SK-MEL-5 (cell line): ENCODE measurements around a stretch of chr10.

DNA sequence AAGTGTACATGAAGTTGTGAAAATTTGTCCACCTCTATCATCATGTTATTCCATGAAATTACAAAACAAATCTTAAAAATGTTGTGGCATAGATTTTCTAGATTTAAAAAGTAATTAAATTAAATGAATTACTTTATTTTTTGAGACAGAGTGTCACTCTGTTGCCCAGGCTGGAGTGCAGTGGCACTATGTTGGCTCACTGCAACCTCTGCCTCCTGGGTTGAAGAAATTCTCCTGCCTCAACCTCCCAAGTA lies 4.7 kb downstream of the VIM start:
RAMPAGE:
- cytosol, long total RNA, result no peak
- long total RNA, result no peak
- nucleus, long total RNA, result no peak

DNA sequence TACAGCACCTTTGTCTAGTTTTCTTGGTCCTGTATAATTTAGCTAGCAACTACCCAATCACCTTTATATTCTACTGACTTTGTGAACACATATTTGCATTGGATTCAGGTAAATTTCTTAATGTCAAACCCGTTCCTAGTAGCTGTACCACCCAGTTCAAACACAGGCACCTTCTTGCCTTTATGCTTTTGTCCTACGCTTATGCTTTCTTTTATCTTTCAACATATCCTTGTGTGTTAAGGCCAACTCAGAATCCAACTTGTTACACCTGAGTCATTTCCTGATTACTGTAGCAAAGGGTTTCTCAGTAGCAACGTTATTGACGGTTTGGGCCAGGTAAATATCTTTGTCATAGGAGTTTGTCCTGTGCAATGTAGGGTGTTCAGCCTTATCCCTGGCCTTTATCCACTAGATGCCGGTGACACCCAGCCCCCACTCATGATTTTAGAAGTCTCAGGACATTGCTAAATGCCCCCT lies 2.0 kb downstream of the STAM start:
RAMPAGE:
- cytosol, long total RNA, result no peak
- long total RNA, result no peak
- nucleus, long total RNA, result no peak

DNA sequence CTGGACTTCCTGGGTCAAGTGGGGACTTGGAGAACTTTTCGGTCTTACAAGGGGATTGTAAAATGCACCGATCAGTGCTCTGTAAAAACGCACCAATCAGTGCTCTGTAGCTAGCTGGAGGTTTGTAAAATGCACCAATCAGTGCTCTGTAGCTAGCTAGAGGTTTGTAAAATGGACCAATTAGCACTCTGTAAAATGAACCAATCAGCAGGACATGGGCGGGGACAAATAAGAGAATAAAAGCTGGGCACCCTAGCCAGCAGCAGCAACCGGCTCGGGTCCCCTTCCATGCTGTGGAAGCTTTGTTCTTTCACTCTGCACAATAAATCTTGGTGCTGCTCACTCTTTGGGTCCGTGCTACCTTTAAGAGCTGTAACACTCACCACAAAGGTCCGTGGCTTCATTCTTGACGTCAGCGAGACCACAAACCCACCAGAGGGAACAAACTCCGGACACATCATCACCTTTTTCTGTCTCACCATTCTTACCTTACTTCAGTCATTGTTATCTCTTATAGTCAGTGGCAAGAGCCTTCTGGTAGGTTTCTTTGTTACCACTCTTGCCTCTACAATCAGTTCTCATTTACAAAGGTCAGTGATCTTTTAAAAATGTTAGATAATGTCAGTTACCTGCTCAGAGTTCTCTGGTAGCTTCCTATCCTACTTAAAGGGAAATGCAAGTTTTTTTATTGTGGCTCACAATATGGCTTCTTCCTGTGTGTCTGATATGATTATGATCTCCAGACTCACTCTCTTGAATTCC lies 4.4 kb downstream of the STAM start:
RAMPAGE:
- cytosol, long total RNA, result no peak
- long total RNA, result no peak
- nucleus, long total RNA, result no peak

DNA sequence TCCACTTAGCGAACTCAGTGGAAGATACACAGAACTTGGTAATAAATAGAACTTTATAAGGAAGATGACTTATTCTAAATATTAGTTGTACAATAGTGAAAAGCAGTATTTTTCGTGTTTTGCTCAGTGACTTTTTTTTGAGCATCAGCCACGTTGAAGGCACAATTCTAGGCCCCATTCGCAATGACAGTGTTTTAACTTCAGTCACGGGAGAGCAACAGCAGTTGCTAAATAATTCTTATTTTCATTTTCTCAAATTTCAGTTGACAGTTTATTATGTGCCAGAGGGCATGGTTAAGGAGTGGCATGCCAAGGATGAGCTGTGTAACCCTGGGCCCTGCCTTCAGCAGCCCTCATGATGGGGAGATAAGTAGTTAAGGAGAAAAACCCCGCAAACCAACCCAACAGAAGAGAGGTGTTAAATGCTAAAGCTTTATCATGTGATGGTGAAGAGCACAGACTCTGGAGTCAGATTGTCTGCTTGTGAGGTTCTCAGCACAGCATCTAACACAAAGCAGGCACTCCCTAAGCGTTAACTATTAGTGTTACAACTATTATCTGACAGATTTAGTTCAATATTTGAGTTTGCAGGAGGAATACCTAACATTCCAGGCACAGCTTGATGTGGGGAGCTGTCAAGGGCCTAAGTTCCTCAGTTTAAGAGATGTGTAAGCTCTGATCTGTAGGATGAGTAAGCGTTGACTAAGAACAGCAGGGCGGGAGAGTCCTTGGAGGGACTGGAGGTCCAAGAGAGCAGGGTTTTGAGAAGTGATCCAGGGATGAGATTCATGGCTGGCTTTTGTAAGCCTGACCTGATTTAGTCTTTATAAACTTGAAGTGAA lies 29.6 kb downstream of the STAM start:
RAMPAGE:
- cytosol, long total RNA, result no peak
- long total RNA, result no peak
- nucleus, long total RNA, result no peak

DNA sequence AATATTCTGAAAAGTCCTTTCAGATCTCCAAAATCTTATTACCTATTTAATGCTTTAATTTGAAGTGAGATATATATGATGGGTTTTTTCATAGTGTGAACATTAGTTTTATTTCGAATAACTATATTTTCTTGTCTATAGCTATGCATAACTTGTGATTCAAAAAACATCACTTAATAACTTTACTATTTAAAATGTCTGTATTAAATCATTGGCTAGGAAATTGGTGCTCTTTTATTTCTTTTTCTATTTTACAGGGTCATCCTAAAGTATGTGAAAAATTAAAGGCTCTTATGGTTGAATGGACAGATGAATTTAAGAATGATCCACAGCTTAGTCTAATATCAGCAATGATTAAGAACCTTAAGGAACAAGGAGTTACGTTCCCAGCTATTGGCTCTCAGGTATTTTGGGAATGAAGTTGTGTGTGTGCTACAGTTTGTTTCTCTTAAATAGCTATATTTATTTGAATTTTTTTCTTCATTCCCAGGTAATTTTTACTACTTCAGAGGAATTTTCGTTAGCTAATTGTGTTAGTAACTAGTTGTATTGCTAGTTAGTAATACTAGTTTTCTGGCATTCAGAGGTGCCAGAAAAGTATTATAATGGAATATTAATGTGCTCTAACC lies 43.9 kb downstream of the STAM start:
RAMPAGE:
- cytosol, long total RNA, result no peak
- long total RNA, result no peak
- nucleus, long total RNA, result no peak

RAMPAGE:
- cytosol, long total RNA, result no peak
- long total RNA, result no peak
- nucleus, long total RNA, result no peak
Measured at GRCh38 chr10:17758080-17758683, 6.2 kb downstream of the TMEM236 start.

GRCh38 chr10:18393490-18393886 lies 253.3 kb downstream of the CACNB2 start:
RAMPAGE:
- cytosol, long total RNA, result no peak
- long total RNA, result no peak
- nucleus, long total RNA, result no peak

DNA sequence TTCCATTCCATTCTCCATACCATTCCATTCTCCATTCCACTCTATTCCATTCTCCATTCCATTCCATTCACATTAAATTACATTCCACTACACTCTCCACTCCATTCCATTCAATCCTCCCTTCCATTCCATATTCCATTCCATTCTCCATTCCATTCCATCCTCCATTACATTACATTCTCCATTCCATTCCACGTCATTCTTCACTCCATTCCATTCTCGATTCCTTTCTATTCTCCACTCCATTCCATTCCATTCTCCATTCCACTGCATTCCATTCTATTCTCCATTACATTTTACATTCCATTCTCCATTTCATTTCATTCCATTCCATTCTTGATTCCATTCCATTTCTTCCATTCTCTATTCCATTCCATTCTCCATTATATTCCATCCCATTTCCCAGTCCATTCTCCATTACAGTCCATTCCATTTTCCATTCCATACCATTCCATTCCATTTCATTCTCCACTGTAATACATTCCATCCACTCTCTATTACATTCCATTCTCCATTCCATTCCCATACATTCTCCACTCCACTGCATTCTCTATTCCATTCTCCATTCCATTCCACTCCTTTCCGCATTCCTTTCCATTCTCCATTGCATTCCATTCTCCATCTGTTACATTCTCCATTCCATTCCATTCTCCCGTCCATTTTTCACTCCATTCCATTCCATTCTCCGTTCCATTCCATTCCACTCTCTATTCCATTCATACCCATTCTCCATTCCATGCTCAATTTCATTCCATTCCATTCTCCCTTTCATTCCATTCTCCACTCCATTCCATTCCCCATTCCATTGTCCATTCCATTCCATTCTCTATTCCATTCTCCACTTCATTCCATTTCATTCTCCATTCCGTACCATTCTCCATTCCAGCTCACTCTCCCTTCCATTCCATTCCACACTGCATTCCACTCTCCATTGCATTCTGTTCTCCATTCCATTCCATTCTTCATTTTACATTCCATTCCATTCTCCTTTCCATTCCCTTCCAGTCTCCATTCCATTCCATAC lies 87.3 kb downstream of the NSUN6 start:
RAMPAGE:
- cytosol, long total RNA, result no peak
- long total RNA, result no peak
- nucleus, long total RNA, result no peak

DNA sequence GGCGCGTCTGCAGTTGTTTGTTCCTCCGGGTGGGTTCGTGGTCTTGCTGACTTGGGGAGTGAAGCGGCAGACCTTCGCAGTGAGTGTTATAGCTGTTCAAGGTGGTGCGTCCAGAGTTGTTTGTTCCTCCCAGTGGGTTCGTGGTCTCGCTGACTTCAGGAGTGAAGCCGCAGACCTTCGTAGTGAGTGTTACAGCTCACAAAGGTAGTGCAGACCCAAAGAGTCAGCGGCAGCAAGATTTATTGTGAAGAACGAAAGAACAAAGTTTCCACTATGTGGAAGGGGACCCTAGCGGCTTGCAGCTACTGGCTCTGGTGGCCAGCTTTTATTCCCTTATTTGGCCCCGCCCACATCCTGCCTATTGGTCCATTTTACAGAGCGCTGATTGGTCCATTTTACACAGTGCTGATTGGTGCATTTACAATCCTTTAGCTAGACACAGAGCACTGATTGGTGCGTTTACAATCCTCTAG lies 64.9 kb downstream of the NSUN6 start:
RAMPAGE:
- cytosol, long total RNA, result no peak
- long total RNA, result no peak
- nucleus, long total RNA, result no peak

GRCh38 chr10:18649348-18649926 lies 1.9 kb downstream of the NSUN6 start:
RAMPAGE:
- cytosol, long total RNA, result no peak
- long total RNA, result no peak
- nucleus, long total RNA, result no peak

GRCh38 chr10:19629590-19630026 lies 186.6 kb upstream of the PLXDC2 start:
RAMPAGE:
- cytosol, long total RNA, result no peak
- long total RNA, result no peak
- nucleus, long total RNA, result no peak

DNA sequence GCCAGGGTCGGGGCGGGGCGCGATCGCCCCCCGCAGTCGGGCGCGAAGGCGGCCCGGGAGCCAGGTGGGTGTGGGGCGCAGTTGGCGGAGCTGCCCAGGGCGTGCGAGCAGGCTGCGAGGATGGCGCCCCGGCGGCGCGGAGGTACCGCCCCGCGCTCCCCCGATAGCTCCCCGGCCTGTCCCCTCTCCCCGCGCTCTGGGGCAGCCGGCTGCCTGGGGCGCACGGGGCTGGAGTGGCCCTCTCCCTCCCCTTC lies 552 bp upstream of the PLXDC2 start:
RAMPAGE:
- cytosol, long total RNA, result no peak
- long total RNA, result no peak
- nucleus, long total RNA, result no peak

DNA sequence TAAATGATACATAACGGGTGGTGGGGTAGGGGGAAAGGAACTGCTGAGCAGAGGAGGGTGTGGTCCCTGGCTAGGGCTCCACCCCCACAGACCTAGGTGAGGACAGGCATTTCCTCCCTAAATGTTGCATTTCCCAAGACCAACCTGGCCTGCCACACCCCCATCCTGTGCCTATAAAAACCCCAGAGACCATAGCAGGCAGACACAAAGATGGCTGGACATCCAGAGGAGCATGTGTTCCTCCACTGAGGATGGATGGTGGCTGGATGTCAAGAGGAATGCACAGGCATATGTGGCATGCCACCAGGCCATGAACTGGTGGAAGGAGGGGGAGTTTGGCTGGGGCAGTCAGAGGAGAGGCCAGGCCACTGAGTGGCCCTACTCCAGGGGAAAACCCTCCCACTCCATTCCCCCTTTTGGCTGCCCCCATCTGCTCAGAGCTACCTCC lies 104.0 kb downstream of the PLXDC2 start:
RAMPAGE:
- cytosol, long total RNA, result no peak
- long total RNA, result no peak
- nucleus, long total RNA, result no peak

DNA sequence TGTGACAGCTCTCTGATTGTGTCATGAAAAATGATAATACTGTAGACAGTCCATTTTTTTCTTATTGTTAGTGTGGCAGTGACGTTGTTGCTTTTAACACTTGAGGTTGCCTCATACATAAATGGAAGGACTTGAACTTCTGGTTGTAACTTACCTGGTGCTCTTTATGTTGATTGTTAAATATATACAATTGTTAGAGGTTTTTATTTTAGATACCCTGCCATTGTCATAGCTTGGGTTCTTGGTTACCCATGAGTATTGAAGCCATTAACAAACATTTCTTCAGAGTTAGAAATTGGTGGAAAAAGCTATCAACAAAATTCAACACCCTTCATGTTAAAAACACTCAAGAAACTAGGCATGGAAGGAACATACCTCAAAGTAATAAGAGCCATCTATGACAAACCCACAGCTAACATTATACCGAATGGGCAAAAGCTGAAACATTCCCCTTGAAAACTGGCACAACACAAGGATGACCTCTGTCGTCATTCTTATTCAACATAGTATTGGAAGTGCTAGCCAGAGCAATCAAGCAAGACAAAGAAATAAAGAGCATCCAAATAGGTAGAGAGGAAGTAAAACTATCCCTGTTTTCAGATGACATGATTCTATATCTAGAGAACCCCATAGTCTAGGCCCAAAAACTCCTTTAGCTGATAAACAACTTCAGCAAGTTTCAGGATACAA lies 232.7 kb downstream of the PLXDC2 start:
RAMPAGE:
- cytosol, long total RNA, result no peak
- long total RNA, result no peak
- nucleus, long total RNA, result no peak

RAMPAGE:
- cytosol, long total RNA, result no peak
- long total RNA, result no peak
- nucleus, long total RNA, result no peak
Measured at GRCh38 chr10:20091569-20091992, 275.3 kb downstream of the PLXDC2 start.

DNA sequence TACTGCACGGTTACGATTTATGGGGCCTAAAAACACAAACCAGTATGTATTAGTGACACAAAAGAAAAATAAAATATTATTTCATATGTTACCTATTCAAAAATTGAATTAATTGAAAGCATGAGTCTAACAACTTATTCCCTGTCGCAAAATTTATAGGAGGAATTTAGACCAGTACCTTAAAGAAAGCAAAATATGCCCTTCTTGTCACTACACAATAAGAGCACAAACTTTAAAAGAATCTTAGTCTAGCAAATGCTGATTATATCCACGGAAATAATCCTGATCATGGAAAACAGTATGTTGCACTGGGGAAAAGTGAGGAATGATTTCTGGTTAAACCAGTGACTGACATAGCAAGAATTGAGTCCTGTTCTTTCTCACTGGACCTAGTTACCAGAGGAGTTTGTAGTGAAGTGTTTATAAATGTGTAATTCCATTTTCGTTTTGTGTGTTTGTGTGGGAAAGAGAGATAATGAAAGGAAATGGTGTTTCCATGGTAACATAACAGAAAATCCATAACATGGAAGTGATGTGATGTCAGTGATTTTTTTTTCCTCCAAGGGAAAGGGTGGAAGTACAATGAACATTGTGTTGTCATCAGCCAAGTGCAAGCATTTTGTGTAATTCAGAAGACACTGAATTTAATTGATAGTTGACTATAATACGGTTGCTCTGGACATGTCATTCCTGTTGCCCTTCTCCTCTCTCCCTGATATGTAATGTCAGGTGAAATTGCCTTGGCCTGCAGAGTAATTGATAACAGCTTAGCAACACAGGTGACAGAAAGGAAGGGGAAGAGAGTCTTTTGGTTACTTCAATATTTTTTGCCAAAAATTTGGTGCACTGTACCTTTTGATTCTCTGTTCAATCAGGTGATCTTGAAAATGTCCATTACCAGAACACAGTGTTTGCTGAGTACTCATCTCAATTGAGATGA lies 283.9 kb downstream of the PLXDC2 start:
RAMPAGE:
- cytosol, long total RNA, result no peak
- long total RNA, result no peak
- nucleus, long total RNA, result no peak

GRCh38 chr10:20161805-20162233 lies 345.6 kb downstream of the PLXDC2 start:
RAMPAGE:
- cytosol, long total RNA, result no peak
- long total RNA, result no peak
- nucleus, long total RNA, result no peak

RAMPAGE:
- cytosol, long total RNA, result no peak
- long total RNA, result no peak
- nucleus, long total RNA, result no peak
Measured at GRCh38 chr10:20370014-20371237, 526.7 kb downstream of the NEBL start.

DNA sequence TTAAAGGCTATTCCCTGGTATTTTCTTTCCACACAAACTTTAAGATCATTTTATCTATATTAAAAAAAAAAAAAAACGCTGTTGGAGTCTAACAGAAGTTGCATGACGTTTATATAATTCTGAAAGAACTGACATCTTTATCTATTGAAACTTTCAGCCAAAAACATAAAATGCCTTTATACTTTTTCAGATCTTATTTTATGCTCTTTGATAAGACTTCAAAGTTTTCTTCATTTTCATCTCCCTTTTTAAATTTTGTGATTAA lies 29.2 kb downstream of the NEBL start:
RAMPAGE:
- cytosol, long total RNA, result no peak
- long total RNA, result no peak
- nucleus, long total RNA, result no peak

RAMPAGE:
- cytosol, long total RNA, result no peak
- long total RNA, result no peak
- nucleus, long total RNA, result no peak
Measured at GRCh38 chr10:21101015-21101460, 203.9 kb upstream of the NEBL start.